Mesenchymal stem cell of Wharton's jelly (primary cell): ENCODE measurements around the genes OR4D2 and HSF5.

- CAGE, long polyA plus RNA = no peak
Observed at GRCh38 chr17:57281918-57282647, 25.8 kb downstream of the MSI2 start.

GRCh38 chr17:57295093-57296355 lies 39.2 kb downstream of the MSI2 start:
- CAGE, long polyA plus RNA = no peak

GRCh38 chr17:57454843-57455995 lies 198.9 kb downstream of the MSI2 start:
- CAGE, long polyA plus RNA = no peak

GRCh38 chr17:57531474-57532470 lies 213.3 kb downstream of the CCDC182 start:
- CAGE, long polyA plus RNA = no peak

DNA sequence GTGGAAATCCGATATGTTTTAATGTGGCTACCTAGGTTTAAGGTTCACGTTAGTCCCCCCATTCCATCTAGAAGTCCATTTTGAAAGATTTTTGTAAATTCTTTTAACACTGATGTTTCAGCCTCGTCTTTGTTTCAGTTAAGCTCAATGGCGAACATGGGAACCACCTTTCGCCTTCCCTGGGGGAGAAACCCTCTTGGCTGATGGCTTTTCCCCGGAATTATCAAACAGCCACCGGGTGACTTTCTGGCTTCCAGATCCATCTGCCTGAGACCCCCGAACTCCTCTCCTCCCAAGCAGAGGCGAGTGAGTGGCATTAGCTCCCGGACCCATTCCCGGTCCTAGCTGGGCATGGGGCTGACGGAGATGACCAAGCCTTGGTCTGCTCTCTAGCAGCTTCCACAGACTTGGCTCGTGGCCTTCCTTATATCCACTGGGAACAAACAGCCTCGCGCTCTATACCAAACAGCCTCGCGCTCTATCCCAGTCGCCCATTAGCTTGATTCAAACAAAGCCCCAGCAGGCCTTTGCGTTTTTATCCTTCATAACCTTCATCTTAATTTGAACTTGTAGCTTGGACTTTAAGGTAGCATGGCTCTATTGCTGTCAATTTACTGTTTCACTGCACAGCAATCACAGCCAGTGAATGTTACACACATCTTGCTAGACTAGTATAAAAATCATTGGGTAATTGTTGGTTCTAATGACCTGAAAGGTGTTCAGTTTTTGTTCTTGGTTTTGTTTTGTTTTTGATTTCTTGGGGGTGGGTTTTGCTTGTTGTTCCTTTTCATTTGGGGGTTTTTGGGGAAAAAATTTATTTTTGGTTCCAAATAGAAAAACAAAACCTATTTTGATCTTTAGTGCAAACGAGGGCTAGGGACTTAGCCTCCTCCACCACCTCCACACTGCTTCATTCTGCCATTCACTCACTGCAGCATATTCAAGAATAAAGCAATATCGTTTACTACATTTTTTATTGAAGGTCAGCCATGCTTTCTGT lies 62.2 kb downstream of the CCDC182 start:
- CAGE, long polyA plus RNA = no peak

DNA sequence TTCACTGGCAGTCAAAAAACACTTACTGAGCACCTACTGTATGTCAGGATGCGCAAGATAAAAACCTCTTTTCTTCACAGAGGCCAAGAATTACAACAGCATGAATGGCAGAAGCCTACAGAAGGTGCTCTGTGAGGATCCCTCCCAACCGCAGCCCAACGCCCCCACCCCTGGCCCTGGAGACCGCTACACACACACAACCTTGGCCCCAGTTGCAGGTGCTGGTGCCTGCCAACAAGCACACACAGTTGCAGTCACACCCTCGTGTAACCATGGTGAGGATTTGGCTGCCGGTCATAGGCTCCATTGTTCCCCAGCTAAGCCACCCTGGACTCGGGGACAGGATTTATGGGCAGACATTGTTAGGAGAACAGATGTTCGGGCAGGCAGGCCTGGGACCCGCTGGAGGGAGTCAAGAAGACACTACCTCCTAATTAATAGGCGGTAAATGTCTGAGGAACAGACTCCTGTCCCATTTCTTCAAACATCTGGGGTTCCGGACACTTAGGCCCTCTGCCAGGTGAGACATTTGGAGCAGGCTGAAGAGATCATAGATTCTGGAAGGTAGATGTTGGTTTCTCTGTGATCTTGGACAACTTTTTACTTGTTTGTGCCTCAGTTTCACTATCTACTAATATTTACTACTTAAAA lies 43.1 kb downstream of the CUEDC1 start:
- CAGE, long polyA plus RNA = no peak

DNA sequence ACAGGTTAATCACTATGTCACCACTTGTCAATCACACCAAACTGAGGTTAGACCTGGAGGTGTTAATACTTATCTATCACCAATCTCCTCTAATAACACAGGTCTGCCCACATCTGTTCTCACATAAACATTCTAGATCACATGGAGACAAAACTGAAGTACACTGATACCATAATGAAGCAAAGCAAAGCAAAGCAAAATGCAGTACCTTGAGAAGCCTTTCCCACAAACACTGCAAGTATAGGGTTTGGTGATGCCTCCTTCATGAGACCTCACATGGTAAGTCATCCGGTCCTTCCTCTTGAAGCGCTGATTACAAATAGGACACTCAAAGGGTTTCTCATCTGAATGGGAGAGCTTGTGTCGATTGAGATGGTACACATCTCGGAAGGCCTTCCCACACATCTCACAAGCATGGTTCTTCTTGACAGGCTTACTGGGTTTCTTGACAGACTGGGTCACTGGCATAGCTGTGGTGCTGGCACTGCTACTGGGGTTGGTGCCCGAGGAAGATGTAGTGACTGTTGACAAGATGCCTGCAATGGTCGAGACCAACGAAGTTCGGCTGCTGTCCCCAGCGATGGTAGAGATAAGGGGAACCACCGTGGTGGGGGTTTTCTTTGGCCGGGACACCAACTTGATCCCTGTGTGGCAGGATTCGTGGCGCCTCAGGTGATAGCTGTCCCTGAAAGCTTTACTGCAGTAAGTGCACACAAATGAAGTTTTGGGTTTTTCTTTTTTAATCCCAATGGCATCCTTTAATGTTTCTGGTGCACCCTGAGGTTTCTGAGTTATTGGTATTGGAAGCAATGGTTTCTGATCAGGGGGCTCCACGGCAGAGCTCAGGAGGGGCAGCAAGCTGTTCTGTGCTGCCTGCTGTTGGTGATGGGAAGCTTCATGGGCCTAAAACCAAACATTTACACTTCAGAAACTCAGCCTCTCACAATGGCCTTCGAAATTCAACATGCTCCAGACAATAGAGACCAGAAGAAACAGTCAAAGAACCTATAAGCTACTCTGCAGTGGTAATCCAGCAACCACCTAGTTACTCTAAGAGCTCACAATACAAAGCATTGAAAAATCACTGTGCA lies 5.2 kb downstream of the VEZF1 start:
- CAGE, long polyA plus RNA = no peak

- CAGE, long polyA plus RNA = no peak
Observed at GRCh38 chr17:58166696-58167260, at the start of gene OR4D2. OR4D2 (plus strand) TSS chr17:58166982.

GRCh38 chr17:58336322-58336694 lies 7.7 kb upstream of the TSPOAP1 start:
- CAGE, long polyA plus RNA = no peak

DNA sequence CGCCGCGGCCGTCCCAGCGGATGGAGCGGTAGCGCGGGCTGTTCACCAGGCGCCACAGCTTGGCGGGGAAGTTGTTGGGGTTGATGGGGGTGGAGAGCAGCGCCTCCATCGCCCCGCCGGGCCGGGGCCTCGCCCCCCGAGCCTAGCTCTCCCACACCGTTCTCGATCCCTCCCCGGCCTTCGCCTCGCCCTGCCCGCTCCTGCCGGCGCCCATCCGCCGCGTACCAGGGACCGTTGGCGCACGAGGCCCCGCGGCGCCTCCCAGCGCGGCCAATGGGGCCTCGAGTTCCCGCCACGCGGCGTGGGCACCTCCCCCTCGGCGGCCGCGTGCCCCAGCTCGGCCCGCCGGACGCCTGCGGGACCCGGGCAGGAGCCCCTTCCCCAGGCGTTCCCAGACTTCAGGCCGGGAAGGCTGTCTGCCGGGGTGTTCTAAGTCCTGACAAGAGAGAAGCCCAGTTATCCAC lies at the start of gene HSF5:
TSS of gene HSF5 (minus strand) at position 243 of the 464 bp plus-strand sequence.
- CAGE, long polyA plus RNA = no peak

DNA sequence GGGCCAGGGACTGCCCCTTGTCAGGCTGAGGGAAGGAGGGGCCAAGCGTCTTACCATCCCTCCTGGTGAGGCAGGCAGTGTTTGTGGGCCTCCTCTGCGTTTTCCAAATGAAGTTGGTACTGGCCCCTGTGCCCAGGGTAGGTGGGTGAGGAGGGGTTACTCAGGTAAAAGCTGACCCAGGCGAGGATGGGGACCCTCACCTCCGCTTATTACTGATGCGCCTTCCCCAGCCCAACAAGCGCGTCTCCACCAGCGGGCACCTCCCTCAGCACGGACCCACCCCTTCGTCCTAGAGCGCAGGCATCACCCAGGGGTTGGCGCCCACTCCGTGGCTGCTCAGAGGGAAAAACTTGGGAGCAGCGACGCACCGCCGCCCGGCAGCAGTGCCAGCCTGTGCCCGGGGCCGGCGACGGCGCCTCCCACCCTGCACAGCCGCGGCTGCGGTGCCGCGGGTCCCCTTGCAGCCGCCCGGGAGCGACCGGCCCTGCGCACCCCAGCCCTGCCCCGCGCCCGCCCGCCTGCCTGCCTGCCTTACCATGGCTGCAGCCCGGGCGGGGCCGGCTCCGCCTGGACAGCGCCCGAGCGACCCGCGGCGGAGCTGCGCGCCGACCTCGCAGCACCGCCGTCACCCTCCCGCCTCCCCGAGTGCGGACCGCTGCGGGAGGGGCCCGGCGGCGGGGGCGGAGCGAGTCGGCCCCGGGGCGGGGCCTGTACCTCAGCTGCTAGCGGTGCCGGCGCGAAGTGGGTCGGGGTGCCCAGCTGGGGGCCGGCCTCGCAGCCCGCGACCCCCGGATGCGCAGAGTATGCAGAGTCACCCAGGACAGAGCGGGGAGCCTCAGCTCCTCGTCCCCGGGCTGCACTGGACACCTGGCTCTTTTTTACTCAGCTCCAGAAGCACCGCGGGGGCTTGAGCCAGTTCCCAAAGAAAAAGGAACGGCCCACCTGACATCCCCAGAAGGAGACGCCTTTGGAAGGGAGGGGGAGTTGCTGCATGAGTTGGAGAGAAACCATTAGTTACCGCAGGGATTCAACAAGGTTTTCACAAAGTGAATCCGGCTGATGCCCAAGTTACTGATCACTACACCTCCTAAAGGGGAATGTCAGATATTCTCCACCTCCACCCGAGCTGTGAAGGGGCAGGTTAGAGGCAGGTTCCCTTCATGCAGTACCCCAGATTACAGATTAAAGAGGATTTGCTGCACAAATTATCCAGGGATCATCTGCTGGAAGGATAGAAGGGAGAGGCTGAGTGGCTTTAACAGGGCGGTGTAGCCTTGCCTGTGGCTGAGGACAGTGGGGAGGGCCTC lies 12.2 kb downstream of the SEPTIN4 start:
- CAGE, long polyA plus RNA = no peak

GRCh38 chr17:58993336-58993715 lies 113.4 kb downstream of the TRIM37 start:
- CAGE, long polyA plus RNA = no peak

- CAGE, long polyA plus RNA = no peak
Observed at GRCh38 chr17:58996891-58997288, 109.8 kb downstream of the TRIM37 start.

- CAGE, long polyA plus RNA = no peak
Observed at GRCh38 chr17:59337861-59338367, 6.5 kb downstream of the YPEL2 start.

GRCh38 chr17:59361392-59362152 lies 30.1 kb downstream of the YPEL2 start:
- CAGE, long polyA plus RNA = no peak

GRCh38 chr17:59422919-59423821 lies 91.7 kb downstream of the YPEL2 start:
- CAGE, long polyA plus RNA = no peak

DNA sequence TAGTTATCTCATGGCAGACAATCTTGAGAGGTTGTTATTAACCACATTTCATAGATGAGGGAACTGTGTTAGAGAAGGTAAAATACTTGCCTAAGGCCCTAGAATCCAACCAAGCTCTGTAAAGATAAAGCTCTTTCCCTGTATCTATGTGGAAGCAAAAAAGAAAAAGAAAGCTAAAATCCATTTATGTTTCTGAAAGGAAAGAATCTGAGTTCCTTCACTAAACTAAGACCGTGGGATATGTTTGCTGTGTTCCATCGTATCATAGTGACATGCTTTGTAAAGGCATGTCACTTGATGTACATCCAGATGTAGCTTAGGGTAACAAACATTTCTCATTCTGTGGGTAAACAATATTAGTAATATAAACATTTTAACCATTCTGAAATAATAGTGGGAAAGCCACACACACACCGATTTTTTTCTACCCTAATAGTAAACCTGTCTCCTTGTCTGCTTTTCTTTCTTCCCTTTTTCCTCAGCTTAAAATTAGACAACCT lies 78.1 kb downstream of the TUBD1 start:
- CAGE, long polyA plus RNA = no peak

GRCh38 chr17:59840340-59840560 lies 52.5 kb downstream of the TUBD1 start:
- CAGE, long polyA plus RNA = no peak

- CAGE, long polyA plus RNA = no peak
Observed at GRCh38 chr17:59840561-59841585, 51.9 kb downstream of the TUBD1 start.

DNA sequence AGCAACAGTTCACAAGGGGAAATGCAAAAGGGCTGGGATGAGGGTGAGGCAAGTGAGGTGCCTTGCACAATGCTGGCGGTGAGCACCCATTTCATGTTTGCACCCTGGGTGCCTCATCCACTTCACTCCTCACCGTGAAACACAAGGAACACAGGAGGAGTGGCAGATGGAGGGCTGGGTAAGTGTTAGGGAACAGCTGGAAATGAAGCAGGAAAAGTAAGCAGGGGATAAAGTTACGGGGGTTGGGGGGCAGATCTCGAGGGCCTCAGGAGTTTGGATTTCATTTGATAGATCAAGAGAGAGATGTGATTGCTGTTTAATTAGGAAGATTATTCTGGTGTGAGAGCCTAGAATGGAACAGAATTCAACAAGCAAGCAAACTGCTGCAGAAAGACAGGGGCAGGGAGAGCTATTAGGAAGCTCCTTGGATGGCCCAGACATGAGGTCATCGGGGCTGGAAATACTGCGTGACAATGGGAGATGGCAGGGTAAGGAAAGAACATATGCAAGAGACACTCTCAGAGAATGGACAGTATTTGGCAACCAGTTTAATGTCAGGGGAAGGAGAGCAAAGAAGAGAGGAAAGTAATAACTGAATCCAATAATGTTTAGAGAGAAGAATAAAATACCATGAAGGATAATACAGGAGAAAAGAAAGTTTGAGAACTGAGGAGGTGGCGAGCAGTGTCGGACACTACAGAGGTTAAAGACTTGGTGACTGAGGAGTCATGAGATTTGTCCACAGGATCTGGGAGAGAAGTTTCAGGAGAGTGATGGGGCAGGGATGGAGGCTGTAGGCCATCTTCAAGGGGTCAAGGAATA lies 8.4 kb upstream of the HEATR6 start:
- CAGE, long polyA plus RNA = no peak